SJCRH30 (cell line): ENCODE measurements around the genes SLC2A4, NLGN2 and FGF11.

DNA sequence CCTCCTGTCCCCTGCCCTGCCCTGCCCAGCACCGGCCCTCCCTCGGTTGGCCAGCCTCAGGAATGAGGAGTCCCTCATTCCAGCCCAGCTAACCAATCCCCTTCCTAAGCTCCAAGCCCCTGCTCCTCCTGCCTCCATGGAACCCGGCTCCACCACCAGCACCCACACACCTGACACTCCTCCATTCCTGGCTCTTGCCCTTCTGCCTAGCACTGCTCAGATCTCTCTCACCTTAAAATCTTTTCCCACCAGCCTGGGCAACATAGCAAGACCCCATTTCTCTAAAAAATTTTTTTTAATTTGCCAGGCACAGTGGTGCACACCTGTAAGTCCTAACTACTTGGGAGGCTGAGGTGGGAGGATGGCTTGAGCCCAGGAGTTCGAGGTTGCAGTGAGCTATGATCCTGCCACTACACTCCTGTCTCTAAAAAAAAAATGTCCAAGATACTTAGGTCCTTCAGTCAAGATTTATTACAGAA, 1.9 kb downstream of the ASGR2 start:
- RAMPAGE, long total RNA: no peak

- RAMPAGE, long total RNA: no peak
These were observed 1.8 kb upstream of the ASGR2 start for GRCh38 chr17:7116327-7116847.

DNA sequence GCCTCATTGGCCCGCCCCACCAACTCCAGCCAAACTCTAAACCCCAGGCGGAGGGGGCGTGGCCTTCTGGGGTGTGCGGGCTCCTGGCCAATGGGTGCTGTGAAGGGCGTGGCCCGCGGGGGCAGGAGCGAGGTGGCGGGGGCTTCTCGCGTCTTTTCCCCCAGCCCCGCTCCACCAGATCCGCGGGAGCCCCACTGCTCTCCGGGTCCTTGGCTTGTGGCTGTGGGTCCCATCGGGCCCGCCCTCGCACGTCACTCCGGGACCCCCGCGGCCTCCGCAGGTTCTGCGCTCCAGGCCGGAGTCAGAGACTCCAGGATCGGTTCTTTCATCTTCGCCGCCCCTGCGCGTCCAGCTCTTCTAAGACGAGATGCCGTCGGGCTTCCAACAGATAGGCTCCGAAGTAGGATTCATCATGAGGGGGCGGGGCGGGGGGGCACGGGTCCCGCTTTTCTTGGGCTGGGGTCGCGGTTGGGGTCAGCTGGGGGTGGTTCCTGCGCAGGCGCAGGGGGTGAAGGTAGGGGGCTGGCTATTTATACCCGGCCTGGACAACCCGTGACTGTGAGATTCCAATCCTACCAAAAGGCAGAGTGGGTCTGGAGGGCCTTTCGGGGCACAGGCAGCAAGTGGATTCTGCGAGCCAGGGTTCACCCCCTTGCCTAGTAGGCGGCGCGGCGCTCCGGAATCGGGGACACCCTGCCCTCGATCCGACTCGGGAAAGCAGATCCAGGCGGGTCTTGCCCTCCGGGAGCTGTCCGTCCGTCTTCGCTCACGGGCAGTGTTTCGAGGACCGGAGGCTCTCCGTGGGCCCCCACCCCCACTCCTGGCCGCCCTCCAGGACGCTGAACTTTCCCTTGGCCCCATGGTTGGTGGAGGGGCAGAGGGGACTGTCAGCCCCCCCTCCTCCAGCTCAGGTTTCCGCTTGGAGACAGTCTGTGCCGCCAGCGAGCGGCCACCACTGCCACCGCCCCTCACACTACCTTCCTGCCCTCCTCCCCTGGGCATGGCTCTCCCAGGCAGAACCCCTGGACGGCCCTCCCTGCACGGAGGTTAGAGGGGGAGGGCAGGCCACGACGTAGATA, at the start of gene SLC2A4:
TSS of gene SLC2A4 (plus strand) at position 151 of the 1,079 bp plus-strand sequence.
- RAMPAGE, long total RNA: no peak

- RAMPAGE, long total RNA: no peak
These were observed 1.3 kb downstream of the SLC2A4 start for GRCh38 chr17:7282647-7283414.

- RAMPAGE, long total RNA: no peak
These were observed 2.0 kb downstream of the GPS2 start for GRCh38 chr17:7312947-7313716.

- RAMPAGE, long total RNA: no peak
These were observed 291 bp downstream of the NEURL4 start for GRCh38 chr17:7328834-7329254.

DNA sequence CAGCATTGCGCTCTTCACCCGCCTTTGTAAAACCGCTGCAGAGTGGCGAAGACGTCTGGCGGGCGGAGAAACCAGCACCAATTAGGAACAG, 149 bp upstream of the TMEM256 start:
- RAMPAGE, long total RNA: no peak

DNA sequence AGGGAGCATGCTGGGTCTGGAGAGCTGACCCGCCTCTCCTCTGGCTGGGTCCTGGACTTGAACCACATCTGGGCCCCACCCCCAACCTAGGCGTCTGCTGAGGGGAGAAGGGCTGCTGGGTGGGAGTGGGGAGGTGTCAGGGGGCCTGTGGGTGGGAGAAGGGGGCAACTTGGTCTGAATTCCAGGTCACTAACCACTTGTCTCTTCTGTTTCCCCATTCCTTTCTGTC, at the start of gene NLGN2:
TSS of gene NLGN2 (plus strand) at position 165 of the 229 bp plus-strand sequence.
- RAMPAGE, long total RNA: no peak

GRCh38 chr17:7437982-7438898, 1.1 kb upstream of the FGF11 start:
- RAMPAGE, long total RNA: no peak

DNA sequence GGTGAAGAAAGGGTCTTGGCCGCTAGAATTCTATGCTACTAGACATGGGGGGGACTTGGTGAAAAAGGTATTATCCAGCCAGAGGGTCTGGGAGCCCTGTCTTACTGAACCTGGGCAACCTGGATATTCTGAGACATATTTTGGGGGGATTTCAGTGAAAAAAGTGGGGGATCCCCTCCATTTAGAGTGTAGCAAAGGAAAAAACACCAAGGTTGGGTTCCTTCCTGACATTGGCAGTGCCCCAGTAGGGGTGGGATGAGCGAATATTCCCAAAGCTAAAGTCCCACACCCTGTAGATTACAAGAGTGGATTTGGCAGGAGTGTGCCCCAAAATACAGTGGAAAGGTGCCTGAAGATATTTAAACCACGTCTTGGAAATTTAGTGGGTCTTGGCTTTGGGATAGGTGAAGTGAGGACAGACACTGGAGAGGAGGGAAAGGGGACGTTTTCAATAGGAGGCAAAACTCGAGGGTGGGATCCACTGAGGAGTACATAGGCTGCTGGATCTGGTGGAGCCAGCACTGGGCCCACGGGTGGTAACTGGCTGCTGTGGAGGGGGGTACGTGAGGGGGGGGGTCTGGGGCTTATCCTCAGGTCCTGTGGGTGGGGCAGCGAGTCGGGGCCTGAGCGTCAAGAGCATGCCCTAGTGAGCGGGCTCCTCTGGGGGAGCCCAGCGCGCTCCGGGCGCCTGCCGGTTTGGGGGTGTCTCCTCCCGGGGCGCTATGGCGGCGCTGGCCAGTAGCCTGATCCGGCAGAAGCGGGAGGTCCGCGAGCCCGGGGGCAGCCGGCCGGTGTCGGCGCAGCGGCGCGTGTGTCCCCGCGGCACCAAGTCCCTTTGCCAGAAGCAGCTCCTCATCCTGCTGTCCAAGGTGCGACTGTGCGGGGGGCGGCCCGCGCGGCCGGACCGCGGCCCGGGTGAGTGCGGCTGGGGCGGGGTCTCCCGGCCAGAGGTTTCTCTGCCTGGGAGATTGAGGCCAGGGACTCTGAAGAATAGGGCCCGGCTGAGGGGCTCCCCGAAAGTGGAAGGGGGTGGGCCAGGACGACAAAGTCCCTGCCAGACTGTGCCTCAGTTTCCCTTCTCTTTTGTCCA, at the start of gene FGF11:
TSS of gene FGF11 (plus strand) at position 614 of the 1,090 bp plus-strand sequence.
- RAMPAGE, long total RNA: no peak

DNA sequence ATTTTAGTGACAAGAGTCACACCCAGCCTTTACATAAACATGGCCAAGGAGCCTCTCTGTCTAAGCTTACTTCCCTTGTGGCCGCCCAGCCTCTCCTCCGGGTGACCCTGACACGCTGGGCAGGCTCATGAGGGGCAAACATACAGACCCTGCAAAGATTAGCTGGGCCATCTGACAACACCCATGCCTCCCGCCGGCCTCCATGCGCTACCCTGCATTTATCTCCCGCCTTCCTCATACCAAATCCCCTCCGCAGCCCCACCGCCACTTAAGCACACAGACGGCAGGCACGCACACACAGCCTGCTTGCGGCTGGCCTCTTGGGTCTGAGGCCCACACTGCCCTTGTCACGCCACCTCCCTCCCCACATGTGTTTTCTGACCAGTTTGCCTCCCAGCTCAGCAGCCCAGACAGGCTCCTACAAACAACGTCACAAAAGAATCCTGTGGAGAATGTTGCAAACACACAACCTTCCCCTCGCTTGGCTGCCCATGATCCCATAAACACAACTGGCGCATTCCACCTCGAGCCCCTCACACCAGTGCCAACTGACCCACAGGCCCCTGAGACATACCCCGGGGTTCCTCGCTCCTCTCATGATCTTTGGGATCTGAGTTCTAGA, 1.5 kb downstream of the ZBTB4 start:
- RAMPAGE, long total RNA: no peak

- RAMPAGE, long total RNA: no peak
These were observed 32.9 kb downstream of the SLC35G6 start for GRCh38 chr17:7513955-7514696.

DNA sequence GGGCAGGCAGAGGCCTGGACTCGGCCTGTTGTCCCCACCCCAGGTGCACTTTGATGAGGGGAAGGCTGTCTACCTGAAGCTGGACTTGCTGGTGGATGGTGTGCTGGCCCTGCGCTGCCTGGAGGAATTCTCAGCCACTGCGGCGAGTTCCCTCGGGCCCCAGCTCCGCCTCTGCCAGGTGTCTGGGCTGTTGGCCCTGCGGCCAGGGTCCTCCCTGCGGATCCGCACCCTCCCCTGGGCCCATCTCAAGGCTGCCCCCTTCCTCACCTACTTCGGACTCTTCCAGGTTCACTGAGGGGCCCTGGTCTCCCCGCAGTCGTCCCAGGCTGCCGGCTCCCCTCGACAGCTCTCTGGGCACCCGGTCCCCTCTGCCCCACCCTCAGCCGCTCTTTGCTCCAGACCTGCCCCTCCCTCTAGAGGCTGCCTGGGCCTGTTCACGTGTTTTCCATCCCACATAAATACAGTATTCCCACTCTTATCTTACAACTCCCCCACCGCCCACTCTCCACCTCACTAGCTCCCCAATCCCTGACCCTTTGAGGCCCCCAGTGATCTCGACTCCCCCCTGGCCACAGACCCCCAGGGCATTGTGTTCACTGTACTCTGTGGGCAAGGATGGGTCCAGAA, 1.4 kb upstream of the TNFSF13 start:
- RAMPAGE, long total RNA: no peak

- RAMPAGE, long total RNA: no peak
These were observed 680 bp upstream of the SENP3 start for GRCh38 chr17:7560766-7561711.

DNA sequence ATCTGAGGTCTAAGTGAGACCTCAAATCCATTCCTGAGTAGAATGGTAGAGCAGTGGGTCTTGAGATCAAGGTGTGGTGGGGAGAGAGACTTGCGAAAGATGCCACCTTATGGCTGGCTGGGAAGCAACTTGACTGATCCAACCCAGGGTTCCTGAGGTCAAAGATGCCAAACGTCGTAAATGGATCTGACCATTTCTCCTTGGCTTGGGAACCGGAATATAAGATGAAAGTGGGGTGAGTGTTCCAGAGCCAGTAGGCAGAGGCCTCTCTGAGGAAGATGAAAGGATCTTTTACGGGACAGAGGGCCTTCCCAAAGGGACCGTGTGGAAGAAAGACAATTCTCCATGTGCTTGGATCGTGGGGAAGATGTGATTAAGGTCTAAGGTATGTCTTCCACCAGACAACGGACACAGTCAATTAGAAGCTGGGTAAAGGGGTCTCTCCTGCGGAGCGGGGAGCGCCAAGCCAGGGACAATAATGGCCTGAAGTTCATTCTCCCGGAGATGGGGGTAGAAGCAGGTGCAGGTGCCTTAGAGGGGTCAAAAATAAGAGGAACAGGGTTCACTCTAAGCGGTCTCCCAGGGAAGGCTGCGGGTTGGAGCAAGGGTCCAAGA, 863 bp downstream of the FXR2 start:
- RAMPAGE, long total RNA: no peak

DNA sequence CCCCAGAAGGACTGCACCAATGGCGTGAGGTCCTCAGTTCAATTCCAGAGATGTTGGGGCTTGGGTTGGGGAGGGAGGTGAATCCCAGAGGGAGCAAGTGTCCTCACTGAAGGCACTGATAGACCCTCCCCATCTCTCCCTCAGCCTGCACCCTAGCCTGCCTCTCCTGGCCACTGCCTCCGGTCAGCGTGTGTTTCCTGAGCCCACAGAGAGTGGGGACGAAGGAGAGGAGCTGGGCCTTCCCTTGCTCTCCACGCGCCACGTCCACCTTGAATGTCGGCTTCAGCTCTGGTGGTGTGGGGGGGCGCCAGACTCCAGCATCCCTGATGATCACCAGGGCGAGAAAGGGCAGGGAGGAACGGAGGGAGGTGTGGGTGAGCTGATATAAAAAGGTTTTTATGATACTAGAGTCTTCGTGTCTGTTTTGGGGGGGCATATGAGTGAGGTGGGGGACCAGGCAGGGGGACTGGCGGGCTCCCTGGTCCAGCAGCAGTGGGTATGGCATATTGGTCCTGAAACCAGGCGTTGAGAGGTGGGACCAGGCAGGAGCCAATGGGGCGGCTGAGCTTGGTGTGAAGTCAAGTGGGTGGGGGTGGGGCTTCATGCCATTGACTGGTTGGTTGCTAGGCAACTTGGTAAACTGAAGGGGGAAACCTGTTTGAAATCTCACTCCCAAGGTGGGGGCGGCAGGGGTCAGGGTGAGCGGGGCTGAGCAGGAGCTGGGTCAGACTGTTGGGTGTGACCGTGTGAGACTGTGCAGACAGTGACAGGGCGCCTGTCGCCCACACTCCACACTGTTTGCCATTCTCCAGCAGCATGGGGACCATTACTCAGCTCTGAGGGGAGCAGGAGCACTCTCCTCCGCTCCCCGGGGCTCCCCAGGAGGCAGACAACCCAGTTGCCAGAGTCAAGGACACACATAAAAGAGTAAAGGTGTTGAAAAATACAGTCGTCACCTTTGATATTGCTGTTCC, 1.6 kb upstream of the EFNB3 start:
- RAMPAGE, long total RNA: no peak

DNA sequence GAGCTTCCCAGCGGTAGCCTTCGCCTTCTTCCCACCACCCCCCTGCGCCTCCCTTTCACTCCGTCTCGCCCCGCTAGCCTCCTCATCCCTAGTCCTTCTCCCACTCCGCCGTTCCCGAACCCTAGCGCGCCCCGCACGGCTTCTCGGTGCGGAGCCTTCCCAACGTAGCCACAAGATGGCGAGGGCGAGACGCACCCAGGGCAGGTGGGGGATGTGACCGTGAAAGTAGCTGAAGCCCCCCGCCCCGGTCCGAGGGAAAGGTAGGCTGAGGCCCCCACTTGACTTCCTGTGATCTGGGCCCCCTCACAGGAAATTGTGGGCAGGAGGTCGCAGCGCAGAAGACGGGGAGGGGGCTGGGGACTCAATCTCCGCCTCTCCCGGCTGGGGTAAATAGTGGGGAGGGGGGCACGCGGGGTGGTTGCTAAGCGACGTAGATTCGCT, 844 bp downstream of the KDM6B start:
- RAMPAGE, long total RNA: no peak

DNA sequence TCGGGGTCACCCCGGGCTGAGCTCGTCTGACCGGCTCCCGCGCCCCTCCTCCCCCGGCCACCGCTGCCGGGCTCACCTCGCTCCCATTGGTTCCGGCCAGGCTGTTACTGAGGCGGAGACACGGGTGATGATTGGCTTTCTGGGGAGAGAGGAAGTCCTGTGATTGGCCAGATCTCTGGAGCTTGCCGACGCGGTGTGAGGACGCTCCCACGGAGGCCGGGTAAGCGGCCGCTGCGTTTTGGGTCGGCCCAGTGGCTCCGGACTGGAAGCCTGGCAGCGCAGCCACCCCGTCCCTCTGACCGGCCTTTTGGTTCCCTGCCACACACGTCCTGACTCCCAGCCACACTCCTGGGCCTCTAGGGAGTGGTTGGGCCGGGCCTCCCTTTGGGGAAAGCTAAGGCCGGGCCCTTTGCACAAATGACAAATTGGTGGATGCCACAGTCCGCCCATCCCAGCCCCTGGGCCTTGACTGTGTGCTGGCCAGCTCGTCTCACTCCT, 10.0 kb upstream of the TMEM88 start:
- RAMPAGE, long total RNA: no peak

DNA sequence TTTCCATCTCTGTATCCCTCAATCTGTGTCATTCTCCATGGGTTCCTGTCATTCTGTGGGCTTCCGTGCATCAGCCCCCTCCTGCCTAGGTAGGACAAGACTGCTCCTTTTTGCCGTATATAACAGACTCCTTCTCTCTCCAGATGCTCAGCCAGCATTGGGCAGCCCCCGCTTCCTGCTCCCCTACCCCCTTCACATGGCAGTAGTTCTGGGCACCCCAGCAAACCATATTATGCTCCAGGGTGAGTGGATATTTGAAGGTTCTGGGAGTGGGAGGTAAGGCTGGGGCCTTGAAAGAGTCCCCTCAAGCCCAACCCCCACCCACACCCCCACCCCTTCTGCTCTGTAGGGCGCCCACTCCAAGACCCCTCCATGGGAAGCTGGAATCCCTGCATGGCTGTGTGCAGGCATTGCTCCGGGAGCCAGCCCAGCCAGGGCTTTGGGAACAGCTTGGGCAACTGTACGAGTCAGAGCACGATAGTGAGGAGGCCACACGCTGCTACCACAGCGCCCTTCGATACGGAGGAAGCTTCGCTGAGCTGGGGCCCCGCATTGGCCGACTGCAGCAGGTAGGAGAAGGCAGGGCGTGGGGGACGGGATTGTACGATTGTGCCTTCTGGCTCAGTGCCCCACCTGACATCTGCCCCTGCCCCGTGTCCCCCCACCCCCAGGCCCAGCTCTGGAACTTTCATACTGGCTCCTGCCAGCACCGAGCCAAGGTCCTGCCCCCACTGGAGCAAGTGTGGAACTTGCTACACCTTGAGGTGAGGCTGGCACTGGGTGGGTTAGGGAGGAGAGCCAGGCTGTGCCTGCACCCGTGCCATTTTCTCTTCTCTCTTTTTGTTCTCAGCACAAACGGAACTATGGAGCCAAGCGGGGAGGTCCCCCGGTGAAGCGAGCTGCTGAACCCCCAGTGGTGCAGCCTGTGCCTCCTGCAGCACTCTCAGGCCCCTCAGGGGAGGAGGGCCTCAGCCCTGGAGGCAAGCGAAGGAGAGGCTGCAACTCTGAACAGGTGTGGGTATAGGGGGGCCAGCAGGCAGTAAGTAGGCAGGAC, 8.8 kb upstream of the TMEM88 start:
- RAMPAGE, long total RNA: no peak

DNA sequence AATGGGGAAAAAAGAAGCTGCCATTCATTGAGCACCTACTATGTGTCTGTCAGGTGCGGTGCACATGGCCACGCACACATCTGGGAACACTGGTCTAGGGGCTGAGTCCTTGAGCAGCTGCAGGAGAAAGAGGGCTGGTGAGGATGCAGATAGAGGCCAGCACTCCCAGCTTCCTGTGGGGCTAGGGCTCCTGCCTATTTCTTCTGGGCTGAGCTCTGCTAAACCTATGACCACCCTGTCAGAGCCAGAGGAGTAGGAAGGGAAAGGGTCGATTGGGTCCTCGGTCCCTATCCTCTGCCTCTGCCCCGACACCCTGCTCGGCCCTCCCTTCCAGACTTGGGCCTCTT, 4.2 kb upstream of the TMEM88 start:
- RAMPAGE, long total RNA: no peak